Keratinocyte (primary cell): Measurements from ENCODE around the genes MTTP, H2AZ1 and CISD2.

GRCh38 chr4:99405445-99405686 lies 29.8 kb downstream of the ADH7 start:
CAGE:
- cytosol, long polyA minus RNA: no peak
- cytosol, long polyA plus RNA: no peak
- long polyA plus RNA: no peak
- nucleus, long polyA minus RNA: no peak
- nucleus, long polyA plus RNA: no peak

DNA sequence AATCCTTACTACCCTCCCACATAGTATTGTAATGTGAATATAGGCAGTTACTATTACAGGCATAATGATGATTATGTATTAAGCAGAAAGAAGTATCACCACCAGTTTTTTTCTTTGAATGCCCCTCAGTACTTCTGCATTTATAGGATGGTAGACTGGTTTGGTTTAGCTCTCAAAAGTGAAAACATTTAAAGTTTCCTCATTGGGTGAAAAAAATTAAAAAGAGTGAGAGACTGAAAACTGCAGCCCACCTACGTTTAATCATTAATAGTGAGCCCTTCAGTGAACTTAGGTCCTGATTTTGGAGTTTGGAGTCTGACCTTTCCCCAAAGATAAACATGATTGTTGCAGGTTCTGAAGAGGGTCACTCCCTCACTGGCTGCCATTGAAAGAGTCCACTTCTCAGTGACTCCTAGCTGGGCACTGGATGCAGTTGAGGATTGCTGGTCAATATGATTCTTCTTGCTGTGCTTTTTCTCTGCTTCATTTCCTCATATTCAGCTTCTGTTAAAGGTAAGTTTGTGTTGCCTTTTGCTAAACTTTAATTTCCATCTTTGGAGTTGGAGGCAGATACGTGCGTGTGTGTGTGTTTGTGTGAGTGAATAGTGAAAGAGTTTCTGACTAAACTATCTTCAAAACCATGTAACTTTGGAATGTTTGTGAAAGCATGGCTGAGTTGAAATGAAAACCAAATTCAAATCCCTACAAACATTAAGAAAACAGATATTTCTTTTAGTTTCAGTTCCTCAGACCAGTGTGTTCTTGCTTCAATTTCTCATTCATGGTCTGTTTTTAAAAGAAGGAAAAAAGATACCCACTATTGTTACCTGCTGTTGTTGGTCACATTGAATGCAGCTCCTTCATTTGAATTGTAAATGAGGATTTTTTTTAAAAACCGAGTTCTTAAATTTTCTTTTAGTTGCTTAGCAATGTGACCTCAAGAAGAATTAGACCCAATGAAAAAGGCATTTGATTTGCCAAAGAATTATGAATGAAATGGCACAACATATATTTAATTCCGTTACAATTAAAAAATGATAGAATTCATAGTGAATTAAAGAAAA lies at the start of gene MTTP:
Gene MTTP, plus strand, starts transcription at position 367 of the 1,064 bp plus-strand sequence.
CAGE:
- cytosol, long polyA minus RNA: no peak
- cytosol, long polyA plus RNA: no peak
- long polyA plus RNA: no peak
- nucleus, long polyA minus RNA: no peak
- nucleus, long polyA plus RNA: no peak

CAGE:
- cytosol, long polyA minus RNA: no peak
- cytosol, long polyA plus RNA: no peak
- long polyA plus RNA: no peak
- nucleus, long polyA minus RNA: no peak
- nucleus, long polyA plus RNA: no peak
Measured at GRCh38 chr4:99855634-99856131, 38.5 kb downstream of the LAMTOR3 start.

CAGE:
- cytosol, long polyA minus RNA: start-site peak on the minus strand at chr4:99950273-99950279, 117 reads
- cytosol, long polyA plus RNA: start-site peak on the minus strand at chr4:99950272-99950279, 1,277 and 322 reads in 2 replicates
- long polyA plus RNA: start-site peak on the minus strand at chr4:99950275-99950279, 1,175 and 516 reads in 2 replicates
- nucleus, long polyA minus RNA: start-site peak on the minus strand at chr4:99950272-99950279, 67 reads
- nucleus, long polyA plus RNA: start-site peak on the minus strand at chr4:99950272-99950279, 227 and 354 reads in 2 replicates
Measured at GRCh38 chr4:99950173-99950409, at the start of gene H2AZ1. Gene H2AZ1 (minus strand): TSS chr4:99950275.

DNA sequence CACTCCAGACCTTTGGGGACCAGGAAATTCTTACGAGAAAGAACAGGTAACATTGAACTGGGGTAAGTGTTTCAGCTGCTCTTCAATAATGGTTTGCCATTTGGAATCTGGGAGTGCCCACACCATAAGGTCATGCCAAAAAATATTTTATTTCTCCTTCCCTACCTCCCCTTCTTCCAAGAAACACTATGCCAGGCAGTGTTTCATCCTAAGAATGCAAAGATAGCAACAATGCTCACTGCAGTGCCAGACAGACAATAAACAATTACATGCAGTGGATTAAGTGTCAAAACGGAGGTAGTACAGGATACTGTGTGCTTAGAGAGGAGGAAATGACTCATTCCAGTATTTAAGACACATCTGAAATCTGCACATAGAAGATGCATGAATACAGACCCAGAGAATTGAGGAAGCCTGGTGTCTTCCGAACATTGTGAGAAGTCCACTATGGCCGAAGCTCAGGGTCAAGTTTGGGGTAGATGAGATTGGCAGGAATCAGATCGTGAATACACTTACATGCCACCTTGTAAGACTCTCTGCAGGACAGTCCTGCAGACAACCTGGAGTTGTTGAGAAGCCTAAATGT lies 326.4 kb downstream of the PPP3CA start:
CAGE:
- cytosol, long polyA minus RNA: no peak
- cytosol, long polyA plus RNA: no peak
- long polyA plus RNA: no peak
- nucleus, long polyA minus RNA: no peak
- nucleus, long polyA plus RNA: no peak

DNA sequence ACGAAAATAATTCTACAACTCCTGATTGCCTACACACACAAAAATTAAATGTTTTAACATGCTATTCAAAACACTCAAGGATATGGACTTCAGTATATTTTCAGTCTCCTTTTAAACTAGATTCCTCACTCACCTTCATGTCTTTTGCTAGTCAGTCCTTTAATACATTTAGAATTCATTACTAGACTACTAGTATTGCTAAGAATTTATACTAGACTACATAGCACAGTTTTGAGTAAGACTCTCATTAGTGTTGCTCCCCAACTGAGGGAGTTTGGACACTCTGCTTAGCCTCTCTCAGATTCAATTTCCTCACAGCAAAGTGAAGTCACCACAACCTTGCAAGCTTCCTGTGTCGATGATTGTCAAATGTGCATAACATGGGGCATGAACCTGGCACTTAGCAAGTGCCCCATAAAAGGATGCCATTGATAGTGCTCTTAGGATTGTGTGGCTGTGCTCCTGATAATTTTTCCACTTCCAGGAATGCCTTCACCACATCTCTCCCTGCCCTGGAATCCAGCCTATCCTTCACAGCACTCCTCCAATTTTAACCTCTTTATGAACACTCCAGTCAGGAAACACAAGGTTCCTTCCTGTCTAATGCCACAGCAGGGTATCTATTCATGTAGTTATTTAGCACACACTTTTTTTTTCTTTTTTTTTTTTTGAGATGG lies 309.5 kb downstream of the PPP3CA start:
CAGE:
- cytosol, long polyA minus RNA: no peak
- cytosol, long polyA plus RNA: no peak
- long polyA plus RNA: no peak
- nucleus, long polyA minus RNA: no peak
- nucleus, long polyA plus RNA: no peak

DNA sequence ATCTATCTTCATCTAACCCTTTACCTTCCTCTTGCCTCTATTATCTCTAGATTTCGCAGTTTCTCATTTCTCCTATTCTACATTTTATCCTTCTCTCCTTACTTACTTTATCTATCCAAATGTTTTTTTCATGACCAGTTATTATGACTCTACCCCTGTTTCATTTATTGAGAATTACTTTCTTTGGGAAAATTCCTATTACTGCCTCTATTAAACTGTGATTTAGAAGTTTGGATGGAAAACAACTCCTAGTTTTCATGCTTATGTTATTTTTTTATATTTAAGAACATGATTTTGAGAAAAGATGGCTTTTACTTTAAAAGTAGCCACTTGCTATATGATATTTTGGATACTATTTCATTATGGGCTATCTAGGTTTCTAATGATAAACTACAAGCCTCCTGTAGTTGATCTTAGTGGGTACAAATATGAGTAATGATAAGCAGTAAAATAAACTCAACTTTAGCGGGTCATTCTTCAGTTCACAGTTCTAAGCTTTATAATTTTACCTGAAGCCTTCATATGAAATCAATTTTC lies 253.1 kb downstream of the PPP3CA start:
CAGE:
- cytosol, long polyA minus RNA: no peak
- cytosol, long polyA plus RNA: no peak
- long polyA plus RNA: no peak
- nucleus, long polyA minus RNA: start-site peak on the minus strand centred at position 206 of the sequence, 224 bp wide, 26 reads
- nucleus, long polyA plus RNA: no peak

DNA sequence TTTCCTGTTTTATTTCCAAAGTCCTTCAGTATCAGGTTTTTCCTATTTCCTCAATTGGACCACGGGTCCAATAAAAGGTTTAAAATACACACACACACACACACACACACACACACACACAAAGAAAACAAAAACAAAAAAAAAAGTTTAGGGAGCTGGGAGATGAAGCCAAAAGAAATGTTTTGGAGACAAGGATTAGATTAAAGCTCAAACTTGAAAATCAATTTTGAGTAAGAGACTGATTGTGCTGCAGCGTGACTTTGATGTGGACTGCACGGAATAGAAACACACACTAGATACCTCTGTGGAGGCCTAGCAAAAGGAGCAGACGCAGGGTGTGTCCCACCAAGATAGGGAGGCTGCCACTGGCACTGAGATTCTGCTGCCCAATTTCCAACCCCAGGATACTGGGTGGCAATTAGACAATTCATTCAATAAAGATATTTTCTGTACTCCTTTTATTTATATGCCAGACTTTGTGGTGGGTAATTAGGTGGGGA lies 1.6 kb upstream of the PPP3CA start:
CAGE:
- cytosol, long polyA minus RNA: no peak
- cytosol, long polyA plus RNA: no peak
- long polyA plus RNA: no peak
- nucleus, long polyA minus RNA: no peak
- nucleus, long polyA plus RNA: no peak

DNA sequence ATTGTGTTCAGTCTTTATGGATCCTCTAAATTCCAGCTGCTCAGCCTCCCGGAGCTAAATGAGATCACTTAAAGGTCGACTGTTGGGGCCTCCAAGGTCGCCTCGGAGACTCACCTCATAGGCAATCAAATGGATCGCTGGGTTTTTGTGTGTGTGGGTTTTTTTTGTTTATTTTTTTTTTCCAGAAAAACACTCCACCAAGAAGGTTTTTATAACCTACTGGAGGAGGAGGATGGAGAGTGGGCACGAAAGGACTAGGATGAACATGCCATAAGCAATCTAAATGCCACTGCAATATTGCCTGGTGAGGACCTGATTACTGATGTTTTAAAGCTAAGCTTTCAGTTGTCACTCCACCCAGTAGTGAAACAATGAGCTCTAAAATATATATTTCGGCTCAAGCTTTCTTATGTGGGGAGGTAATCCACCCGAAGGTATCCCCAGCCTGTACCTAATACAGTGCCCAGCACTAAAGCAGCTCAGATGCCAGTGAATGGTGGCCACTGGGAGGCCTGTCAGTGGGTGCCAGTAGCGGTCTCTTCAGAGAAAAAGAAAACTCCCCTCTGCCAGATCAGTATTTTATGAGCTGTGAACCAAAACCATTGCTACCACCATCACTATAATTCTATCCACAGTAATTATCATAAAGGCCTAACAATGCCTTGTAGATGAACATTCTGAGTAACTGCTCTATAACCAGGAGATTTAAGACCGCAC lies 983 bp upstream of the NFKB1 start:
CAGE:
- cytosol, long polyA minus RNA: no peak
- cytosol, long polyA plus RNA: no peak
- long polyA plus RNA: no peak
- nucleus, long polyA minus RNA: no peak
- nucleus, long polyA plus RNA: no peak

DNA sequence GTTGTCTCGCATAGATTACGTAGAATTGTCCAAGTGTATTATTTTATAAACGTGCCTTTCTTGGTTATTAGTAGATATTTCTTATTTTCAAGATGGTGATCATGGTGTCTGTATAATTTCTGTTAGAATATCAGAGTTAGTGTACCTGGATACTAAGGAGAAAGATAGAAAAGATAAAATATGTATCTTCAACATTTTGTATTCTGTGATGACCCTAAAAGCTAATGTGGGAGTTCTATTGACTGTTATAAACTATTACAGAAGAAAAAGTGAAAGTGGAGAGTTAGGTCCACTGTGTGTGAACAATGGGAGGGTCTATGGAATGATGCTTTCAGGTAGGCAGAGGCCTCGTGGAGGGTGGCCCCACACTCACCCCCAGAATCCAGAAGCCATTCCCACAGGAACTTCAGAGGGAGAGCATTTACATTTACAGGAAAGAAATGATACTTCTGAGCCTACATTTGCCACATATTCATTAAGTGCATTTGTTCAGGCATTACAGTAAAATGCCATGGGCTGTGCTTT lies 40.2 kb downstream of the NFKB1 start:
CAGE:
- cytosol, long polyA minus RNA: no peak
- cytosol, long polyA plus RNA: no peak
- long polyA plus RNA: no peak
- nucleus, long polyA minus RNA: no peak
- nucleus, long polyA plus RNA: no peak

GRCh38 chr4:102555137-102556527 lies 54.5 kb downstream of the NFKB1 start:
CAGE:
- cytosol, long polyA minus RNA: no peak
- cytosol, long polyA plus RNA: no peak
- long polyA plus RNA: no peak
- nucleus, long polyA minus RNA: no peak
- nucleus, long polyA plus RNA: no peak

DNA sequence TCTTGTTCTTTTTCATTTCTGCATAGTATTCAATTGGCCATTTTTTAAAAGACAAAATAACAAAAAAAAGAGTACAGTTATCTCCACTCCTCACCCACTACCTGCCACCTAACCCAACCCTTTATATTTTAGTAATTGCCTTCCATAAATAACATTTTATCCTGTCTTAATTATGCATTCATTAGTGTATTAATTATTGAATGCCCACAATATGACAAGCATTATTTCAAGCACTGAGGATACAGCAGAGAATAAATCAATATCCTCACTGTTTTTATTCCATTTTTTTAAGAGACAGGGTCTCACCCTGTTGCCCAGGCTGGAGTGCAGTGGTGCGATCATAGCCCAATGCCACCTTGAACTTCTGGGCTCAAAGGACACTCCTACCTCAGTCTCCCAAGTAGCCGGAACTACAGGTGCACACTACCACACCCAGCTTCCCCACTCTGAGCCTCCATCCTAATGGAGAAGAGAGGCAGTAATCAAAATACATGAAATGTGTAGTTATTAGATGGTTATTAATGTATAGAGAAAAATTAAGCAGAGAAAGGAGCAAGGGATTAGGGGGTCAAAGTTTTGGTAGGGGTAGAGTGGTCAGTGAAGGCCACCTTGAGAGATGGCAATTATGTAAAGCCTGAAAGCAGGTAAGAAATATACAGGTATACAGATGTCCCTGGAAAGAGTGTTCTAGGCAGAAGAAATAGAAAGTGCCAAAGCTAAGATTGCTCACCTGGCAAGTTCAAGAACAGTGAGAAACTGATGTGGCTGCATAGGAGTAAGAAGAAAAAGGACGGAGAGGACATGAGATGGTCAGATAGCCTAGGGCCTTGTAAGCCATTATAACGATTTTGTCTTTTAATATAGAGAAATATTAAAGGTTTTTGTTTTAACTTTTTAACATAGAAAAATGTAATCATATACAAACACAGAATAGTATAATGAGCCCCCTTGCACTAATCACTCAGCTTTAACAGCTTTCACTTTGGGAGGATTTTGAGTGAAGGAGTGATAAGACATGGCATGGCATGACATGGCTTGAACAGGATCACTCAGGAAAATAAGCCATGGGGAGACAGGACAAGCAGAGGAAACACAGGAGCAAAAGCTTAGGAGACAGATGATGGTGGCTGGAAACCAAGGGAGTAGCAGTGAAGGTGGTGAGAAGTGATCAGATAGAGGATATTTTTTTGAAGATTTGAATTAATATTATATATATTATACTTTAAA lies 57.6 kb downstream of the NFKB1 start:
CAGE:
- cytosol, long polyA minus RNA: no peak
- cytosol, long polyA plus RNA: no peak
- long polyA plus RNA: no peak
- nucleus, long polyA minus RNA: no peak
- nucleus, long polyA plus RNA: no peak

CAGE:
- cytosol, long polyA minus RNA: no peak
- cytosol, long polyA plus RNA: no peak
- long polyA plus RNA: no peak
- nucleus, long polyA minus RNA: no peak
- nucleus, long polyA plus RNA: no peak
Measured at GRCh38 chr4:102620424-102621518, 119.6 kb downstream of the NFKB1 start.

DNA sequence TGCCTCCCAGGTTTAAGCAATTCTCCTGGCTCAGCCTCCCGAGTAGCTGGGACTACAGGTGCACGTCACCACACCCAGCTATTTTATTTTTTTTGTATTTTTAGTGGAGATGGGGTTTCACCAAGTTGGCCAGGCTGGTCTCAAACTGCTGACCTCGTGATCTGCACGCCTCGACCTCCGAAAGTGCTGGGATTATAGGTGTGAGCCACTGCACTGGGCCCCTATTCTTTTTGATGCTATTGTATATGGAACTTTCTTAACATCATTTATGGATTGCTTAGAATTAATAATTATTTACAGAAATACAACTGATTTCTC lies 29.9 kb upstream of the MANBA start:
CAGE:
- cytosol, long polyA minus RNA: no peak
- cytosol, long polyA plus RNA: no peak
- long polyA plus RNA: no peak
- nucleus, long polyA minus RNA: no peak
- nucleus, long polyA plus RNA: no peak

CAGE:
- cytosol, long polyA minus RNA: no peak
- cytosol, long polyA plus RNA: start-site peak on the plus strand at chr4:102868978-102869046, 320 and 34 reads in 2 replicates
- long polyA plus RNA: start-site peak on the plus strand at chr4:102868971-102869042, 410 and 186 reads in 2 replicates
- nucleus, long polyA minus RNA: no peak
- nucleus, long polyA plus RNA: no peak
Measured at GRCh38 chr4:102868935-102869860, at the start of gene CISD2. Gene CISD2 (plus strand): TSS chr4:102868992.

DNA sequence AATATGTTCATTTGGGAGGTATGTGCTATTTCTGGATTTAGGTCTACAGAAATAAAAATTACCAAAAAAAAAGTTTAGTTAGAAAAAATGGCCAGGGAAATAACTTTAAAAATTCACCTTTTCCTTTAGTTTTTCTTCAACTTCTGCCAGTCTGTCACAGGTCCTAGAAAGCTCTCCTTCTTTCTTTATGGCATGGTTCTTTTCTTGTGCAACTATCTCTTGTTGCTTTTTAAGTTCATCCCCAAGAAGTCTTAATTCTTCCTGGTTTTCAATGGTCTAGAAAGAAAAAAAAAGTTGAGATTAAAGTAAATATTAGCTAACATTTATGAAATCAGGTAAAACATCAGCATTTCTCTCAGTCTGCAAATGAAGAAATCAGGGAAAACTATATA lies 47.0 kb downstream of the CENPE start:
CAGE:
- cytosol, long polyA minus RNA: no peak
- cytosol, long polyA plus RNA: no peak
- long polyA plus RNA: no peak
- nucleus, long polyA minus RNA: start-site peak on the minus strand centred at position 234 of the sequence, 81 bp wide, 14 reads
- nucleus, long polyA plus RNA: no peak

CAGE:
- cytosol, long polyA minus RNA: no peak
- cytosol, long polyA plus RNA: no peak
- long polyA plus RNA: no peak
- nucleus, long polyA minus RNA: no peak
- nucleus, long polyA plus RNA: no peak
Measured at GRCh38 chr4:103996694-103997241, 277.0 kb upstream of the TACR3 start.

GRCh38 chr4:104128774-104129250 lies 365.9 kb downstream of the CXXC4 start:
CAGE:
- cytosol, long polyA minus RNA: no peak
- cytosol, long polyA plus RNA: no peak
- long polyA plus RNA: no peak
- nucleus, long polyA minus RNA: no peak
- nucleus, long polyA plus RNA: no peak

DNA sequence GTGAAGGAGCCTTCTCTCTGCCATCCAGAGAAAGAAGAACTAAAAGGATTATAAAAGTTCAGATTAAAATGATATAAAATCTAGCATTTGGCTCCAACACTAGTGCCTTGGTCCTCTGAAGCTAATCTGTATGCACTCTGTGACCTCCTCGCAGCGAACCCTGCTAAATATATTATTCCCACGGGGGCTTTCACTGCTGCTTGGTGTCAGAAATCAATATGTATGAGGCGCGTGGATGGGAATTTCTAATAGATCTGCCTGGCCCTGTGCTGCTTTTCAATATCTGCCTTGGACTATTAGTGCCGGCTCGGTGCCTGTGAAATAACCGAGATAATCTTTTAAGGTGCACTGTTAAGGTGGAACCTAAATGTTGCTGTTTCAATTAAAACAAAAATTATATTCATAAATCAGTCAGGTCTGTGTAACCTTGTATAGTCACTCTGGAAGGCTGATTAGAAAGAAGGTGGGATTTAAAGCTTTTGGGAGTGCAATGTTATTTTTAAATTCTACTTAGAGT lies 69.6 kb downstream of the CXXC4 start:
CAGE:
- cytosol, long polyA minus RNA: no peak
- cytosol, long polyA plus RNA: no peak
- long polyA plus RNA: no peak
- nucleus, long polyA minus RNA: no peak
- nucleus, long polyA plus RNA: no peak

GRCh38 chr4:104592827-104593291 lies 98.2 kb upstream of the CXXC4 start:
CAGE:
- cytosol, long polyA minus RNA: no peak
- cytosol, long polyA plus RNA: no peak
- long polyA plus RNA: no peak
- nucleus, long polyA minus RNA: no peak
- nucleus, long polyA plus RNA: no peak